Tongue (tissue), 2 donors: ENCODE results near the genes STK38L, BMAL2 and PTHLH.

- RAMPAGE, long total RNA = no peak
Observed at GRCh38 chr12:26561554-26562068, 271.4 kb downstream of the ITPR2 start.

- RAMPAGE, long total RNA = no peak
Observed at GRCh38 chr12:27237954-27238505, 6.1 kb upstream of the STK38L start.

DNA sequence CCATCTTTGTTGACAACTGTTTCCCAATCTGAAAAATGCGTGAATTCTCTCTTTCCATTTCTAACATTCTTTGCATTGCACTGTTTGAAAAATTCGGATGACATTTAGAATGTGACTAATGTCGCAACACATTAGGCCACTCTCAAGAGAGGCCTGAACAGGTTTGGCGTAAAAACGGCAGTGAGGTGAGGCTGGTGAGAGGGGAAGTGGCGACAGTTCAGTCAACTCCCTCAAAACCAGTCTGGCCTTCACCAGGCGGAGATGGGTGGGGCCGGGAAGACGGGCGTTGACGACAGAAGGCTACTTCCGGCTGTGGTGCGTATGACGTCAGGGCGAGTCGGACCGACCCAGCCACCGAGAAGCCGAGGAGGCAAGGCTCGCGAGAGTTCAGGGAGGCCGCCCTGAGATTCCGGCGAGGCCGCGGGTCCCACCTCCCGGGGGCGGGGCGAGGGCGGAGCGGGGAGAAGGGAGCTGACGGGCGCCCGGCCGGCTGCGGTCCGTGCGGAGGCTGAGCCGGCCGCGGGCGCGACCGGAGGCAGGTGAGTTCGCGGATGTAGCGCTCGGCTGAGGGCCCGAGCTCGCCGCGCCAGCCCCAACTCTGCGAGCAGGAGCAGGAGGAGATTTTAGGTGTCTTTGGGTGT lies at the start of gene STK38L:
Gene STK38L, plus strand, starts transcription at position 493 of the 641 bp plus-strand sequence.
- RAMPAGE, long total RNA = start-site peak on the plus strand centred at position 480 of the sequence, 74 bp wide, 621 and 227 reads in 2 replicates

DNA sequence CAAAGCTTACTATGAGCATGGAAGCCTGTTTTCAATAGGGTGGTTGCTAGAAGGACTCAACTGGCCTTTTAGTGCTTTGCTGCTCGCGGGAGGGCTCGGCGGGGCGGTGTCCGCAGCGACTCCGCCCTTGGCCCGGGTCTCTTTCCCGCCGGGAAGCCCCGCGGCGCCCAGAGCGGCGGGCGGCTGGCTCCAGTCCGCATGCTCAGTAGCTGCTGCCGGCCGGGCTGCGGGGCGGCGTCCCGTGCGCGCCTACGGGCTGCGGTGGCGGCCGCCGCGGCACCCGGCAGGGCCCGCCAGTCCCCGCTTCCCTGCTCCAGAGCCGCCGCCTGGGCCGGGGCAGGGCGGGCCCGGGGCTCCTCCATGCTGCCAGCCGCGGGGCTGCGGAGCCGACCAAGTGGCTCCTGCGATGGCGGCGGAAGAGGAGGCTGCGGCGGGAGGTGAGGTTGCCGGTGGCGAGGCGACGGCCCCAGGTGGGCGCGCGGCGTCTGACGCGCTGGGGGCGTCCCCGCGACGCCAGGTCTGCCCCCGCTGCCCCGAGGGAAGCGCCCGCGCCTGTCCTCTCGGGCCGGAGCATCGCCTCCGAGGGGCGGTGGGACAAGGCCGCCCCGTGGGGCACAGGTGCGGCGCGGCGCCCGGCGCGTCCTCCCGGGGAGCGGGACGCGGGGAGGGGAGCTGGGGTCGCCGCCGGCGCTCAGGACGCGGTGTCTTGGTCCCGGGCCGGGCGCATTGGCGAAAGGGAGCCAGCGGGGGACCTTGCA lies at the start of gene BMAL2:
Gene BMAL2, plus strand, starts transcription at position 170 of the 758 bp plus-strand sequence.
- RAMPAGE, long total RNA = no peak

DNA sequence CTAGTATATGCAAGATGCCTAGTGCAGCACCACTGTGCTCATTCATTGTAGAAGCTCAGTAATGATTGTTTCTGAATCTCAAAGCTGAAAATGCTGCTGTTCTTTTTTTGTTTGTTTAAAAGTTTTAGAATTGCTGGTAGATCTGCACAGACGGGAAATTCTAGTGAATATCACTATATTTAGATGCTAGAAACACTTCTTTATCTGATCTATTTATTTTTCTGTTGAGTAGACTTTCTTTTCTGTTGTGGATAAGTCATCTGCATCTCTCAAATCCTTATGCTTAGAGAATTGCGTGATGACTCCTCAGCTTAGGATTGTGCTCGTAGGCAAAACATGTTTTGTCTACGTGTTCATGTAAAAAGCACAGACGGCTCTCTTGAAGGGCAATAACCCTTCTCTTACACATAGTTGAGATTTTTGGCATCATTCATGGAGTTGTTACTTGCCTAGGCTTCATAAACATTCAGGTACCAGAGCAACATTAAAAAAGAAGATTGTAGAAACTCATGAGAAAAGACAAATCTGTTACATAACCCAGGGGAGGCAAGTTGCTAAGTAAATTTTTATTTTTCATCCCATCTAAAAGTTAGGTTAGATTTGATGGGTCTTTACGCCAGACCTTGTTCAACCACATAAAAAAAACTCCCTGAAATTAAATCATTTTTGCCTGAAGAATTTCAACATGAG lies 18.6 kb downstream of the PPFIBP1 start:
- RAMPAGE, long total RNA = no peak

GRCh38 chr12:27556470-27556901 lies 32.5 kb downstream of the PPFIBP1 start:
- RAMPAGE, long total RNA = no peak

- RAMPAGE, long total RNA = no peak
Observed at GRCh38 chr12:27591071-27591416, 67.0 kb downstream of the PPFIBP1 start.

- RAMPAGE, long total RNA = no peak
Observed at GRCh38 chr12:27972559-27973213, at the start of gene PTHLH. PTHLH (minus strand) TSS chr12:27972733.

GRCh38 chr12:28247655-28248592 lies 57.7 kb downstream of the CCDC91 start:
- RAMPAGE, long total RNA = no peak

- RAMPAGE, long total RNA = no peak
Observed at GRCh38 chr12:29149410-29150604, 729 bp downstream of the FAR2 start.

DNA sequence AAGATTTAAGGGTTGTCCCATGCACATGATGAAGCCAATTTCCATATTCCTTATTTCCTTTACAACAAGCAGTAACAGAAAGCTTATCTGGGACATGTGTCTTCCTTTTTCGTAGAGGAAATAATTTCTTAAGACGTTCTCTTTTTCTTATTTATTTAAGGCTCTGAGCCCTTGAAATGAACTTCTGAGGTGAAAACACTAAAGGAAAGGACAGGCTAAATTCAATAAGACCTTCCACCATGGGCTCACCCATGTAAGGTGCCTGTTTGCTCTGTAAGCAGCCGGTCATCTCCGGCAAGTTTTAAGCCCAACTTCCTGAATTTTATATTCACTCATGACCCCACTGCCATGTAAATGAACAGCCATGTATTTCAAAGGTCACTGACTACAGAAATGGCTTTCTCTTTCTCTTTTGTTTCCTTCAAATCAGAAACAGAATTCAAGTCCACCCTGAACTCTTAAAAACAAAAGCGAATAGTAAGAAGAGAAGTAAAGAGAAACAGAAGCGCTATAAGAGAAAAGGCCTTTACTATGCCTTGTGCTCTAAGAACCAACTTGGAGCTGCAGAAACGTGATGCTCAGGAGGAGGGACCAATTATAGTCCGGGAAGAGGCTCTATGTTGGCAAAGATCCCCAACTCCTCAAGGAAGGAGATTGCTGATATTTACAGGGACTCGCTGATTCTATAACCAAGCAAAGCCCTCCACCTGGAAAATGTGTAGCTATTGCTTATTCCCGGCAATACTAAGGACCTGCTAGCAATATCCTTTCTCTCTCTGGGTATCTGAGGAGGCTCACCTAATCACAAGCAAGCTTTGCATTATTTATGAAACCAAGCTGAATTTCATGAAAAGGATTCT lies 61.8 kb upstream of the OVCH1 start:
- RAMPAGE, long total RNA = no peak

GRCh38 chr12:29572519-29573478 lies 75.3 kb upstream of the OVCH1 start:
- RAMPAGE, long total RNA = no peak

- RAMPAGE, long total RNA = no peak
Observed at GRCh38 chr12:29640433-29641493, 143.0 kb downstream of the TMTC1 start.

GRCh38 chr12:29741417-29742119 lies 42.2 kb downstream of the TMTC1 start:
- RAMPAGE, long total RNA = no peak

GRCh38 chr12:30632449-30633216 lies 63.0 kb downstream of the IPO8 start:
- RAMPAGE, long total RNA = no peak

DNA sequence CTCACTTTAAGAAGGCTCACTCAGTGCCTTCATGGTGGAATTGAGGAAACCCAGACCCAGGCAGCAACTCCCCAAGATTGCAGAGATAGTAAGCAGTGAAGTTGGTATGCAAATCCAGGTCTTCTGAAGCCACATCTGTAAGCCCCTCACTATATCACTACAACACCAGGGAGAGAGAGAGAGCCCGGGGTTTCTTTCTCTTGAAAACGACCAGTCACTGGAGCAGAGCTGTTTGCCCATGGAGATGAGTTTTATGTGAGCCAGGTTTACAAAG lies 38.6 kb upstream of the CAPRIN2 start:
- RAMPAGE, long total RNA = no peak

GRCh38 chr12:31311316-31311757 lies 14.6 kb downstream of the SINHCAF start:
- RAMPAGE, long total RNA = no peak

DNA sequence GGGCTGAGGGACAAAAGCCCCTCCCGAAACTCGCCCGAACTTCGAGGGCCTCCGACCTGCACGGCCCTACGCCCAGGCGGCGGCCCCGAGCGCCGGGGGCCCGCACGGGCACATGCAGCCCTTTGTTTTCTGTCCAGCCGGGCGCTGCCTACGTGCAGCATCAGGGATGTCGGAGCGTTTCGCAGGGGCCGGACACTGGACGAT lies 1.5 kb downstream of the SINHCAF start:
- RAMPAGE, long total RNA = no peak

DNA sequence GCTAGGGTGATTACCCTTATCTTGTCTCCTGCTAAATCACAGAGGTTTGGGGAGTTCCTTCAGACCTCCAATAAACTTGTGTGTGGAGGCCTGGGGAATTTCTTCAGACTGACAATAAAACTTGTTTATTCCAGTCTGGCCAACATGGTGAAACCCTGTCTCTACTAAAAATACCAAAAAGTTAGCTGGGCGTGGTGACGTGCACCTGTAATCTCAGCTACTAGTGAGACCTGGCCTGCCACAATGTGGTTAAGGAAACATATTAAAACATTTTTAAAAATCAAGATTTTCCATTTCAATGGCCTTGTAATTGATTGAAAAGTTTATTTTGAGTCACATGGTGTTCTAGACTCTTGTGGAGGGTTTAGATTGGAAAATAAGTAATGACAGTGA lies 126.9 kb upstream of the FGD4 start:
- RAMPAGE, long total RNA = no peak

GRCh38 chr12:32337300-32337914 lies 62.0 kb upstream of the FGD4 start:
- RAMPAGE, long total RNA = no peak